SJSA1 (cell line): ENCODE results near the gene ADAM29.

GRCh38 chr4:173535817-173536374 lies 5.9 kb upstream of the HAND2 start:
- RAMPAGE, long total RNA, result no peak

- RAMPAGE, long total RNA, result no peak
Measured at GRCh38 chr4:173917038-173918053, 366.1 kb downstream of the FBXO8 start.

DNA sequence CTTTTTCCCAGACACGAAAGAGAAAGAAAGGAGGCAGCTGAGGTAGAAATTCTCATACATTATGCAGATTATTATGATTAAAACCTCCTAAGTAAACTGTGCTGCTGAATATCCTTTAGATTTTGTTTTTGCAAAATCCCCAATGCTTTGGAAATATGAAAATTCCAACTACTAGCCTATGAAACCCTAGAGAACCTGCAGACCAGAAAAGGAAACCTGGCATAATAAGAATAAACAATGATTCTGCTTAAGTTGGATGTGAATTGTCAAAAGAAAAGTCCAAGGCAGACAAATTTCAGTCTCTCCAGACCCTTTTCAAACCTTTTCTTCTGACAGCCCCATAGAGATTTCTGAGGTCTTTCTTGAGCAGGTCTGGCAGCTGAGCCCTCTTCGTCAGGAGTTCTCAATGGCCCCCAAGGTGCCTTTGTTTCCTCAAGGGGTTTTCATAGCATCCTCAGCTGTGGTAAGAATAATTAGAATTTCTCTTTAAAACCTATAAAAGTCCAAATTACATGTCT lies 358.1 kb downstream of the FBXO8 start:
- RAMPAGE, long total RNA, result no peak

DNA sequence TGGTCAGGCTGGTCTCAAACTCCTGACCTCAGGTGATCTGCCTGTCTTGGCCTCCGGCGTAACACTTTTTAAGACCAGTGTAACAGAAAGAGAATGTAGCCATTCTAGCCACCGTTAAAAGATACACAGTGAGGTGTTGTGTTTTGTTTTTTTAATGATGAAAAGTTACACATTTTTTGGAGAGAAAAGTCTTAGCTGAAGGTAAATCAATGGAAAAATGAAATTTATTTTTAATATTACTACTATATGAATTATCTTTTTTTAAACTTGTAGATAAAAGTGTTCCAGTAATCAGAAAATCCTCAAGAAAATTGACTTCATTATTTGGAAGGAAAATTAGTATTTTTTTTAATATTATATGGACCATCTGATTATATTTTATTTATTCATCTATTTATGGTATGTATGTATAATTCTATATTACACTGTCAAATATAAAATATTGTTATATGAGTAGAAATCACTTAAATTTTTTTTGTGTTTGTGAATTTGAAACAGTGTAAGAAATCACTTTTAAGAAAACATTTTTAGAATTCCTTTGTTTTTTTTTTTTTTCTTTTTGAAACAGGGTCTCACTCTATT lies 34.6 kb downstream of the CEP44 start:
- RAMPAGE, long total RNA, result no peak

- RAMPAGE, long total RNA, result no peak
Measured at GRCh38 chr4:174400813-174401355, 117.2 kb downstream of the CEP44 start.

DNA sequence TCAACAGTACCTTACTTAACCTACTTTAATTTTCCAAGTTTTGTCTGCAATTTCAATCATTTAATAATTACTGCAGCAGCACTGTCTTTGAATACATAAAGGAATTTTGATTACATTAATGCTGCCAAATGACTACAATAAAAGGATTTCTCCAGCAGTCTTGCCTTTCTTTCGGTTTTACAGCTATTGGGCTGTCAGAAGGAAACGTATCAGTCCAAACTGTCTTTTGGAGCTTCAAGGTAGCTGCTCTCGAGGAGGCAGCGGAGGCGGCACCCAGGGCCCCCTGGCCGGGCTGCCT lies 752 bp downstream of the HPGD start:
- RAMPAGE, long total RNA, result no peak

GRCh38 chr4:174918141-174918712 lies at the start of gene ADAM29:
TSS of gene ADAM29 (plus strand) at chr4:174918358.
- RAMPAGE, long total RNA, result no peak

- RAMPAGE, long total RNA, result no peak
Measured at GRCh38 chr4:175811081-175811478, 984 bp downstream of the GPM6A start.

- RAMPAGE, long total RNA, result no peak
Measured at GRCh38 chr4:175999929-176000416, 65.7 kb upstream of the WDR17 start.

- RAMPAGE, long total RNA, result no peak
Measured at GRCh38 chr4:176333170-176333728, 13.5 kb downstream of the SPCS3 start.

- RAMPAGE, long total RNA, result no peak
Measured at GRCh38 chr4:181293007-181293377, 950.2 kb upstream of the TENM3 start.

DNA sequence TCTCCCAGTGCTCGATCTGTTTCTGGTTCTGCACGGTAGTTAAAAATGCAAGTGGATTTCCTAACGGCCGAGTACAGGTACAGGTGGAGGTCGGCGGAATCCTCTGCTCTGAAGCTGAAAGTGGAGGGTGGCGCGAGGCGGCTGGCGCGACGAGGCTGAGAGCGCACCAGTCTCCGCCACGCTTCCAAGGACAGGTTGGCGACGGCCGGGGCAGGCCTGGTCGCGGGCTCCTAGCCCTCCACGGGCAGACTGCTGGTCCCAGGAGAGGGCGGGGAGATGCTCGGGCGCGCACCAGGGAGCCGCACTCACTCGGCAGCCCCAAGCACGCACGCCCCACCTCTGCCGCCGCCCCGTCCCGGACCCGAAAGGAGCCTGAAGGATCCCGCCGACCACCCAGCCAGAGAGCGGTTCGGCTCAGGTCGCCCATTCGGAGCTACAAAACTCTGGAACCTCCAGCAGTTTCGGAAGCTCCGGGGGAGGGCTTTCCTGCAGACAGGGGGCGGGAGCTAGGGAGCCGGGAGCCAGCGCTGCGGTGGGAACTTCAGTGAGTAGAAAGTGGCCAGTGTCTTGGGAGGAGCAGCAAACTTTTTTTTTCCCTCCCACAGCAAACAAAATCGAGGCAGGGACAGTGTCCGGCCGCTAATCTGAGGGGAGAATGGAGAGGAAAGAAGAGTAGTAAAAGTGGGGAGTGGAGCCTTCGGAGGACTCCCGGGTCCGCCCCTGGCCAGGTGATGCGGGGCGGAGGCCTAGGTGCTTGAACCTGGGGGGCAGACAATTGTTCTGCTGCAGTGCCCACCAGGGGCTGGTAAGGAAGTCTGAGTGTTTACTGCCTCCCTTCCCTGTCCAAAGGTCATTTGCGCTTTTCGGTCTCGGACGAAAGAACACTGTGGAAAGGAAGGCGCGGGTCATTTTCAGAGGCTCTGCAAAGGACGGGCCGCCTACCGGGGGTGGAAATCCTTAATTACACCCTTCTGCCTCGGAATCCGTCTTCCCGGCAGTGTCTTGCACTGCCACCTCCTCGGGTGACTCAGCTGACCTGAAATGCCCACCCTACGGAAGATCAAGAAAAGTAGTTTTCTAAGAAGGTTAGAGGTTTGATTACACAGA lies 100.4 kb upstream of the TENM3 start:
- RAMPAGE, long total RNA, result no peak

DNA sequence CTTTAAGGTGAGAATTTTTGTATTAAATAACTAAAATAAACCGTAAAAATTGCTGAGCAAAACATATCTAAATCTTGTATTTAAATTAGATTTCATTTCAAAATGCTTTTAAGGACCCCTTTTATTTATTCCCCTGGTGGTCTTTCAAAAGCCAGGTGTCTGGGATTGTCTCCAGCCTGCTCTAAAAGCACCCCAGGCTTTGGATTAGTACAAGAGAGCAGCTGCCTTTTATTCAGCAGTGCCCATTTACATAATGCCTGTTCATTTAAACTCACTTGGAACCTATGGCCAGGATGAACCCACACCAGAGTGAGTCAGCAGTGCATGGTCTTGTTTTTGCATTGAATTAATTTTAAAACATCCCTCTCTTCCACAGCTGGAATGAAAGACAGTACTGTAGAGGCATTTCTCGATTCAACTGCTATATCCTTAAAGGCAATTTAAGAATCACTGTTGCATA lies 64.1 kb upstream of the TENM3 start:
- RAMPAGE, long total RNA, result no peak

DNA sequence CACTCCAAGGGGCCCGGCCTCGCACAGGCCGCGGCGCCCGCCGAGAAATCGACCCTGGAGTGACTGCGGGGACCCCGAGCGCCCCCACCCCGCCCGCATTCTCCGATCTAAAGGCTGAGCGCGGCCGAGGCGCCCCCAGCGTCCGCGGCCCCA lies 260 bp downstream of the DCTD start:
- RAMPAGE, long total RNA, result no peak

DNA sequence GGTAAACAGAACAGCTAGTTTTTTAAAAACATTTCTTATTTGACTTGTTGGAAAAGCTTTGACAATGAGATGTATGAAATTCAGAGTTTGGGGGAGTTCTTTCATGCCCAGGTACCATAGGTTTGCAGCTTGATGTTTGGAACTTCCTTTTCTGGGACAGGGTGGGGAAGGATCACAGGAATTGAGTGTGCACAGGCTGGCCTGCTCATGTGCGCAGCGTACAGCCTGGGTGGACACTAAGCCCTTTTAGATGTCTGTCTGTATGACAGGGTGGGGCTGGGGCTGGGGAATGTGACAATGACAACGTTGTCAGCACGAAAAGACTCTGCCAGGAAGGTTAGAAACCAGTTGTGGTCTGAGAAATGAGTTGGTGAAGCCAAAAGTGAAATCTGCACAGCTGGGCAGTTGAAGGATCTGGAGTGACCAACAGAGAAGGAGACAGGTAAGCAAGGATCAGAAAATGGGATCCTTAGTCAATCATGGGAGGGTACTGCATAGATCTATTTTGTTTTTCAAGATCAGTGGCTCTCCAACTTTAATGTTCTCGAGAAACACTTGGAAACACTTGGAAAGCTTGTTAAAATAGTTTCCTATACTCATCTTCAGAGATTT lies 47.5 kb downstream of the WWC2 start:
- RAMPAGE, long total RNA, result no peak

DNA sequence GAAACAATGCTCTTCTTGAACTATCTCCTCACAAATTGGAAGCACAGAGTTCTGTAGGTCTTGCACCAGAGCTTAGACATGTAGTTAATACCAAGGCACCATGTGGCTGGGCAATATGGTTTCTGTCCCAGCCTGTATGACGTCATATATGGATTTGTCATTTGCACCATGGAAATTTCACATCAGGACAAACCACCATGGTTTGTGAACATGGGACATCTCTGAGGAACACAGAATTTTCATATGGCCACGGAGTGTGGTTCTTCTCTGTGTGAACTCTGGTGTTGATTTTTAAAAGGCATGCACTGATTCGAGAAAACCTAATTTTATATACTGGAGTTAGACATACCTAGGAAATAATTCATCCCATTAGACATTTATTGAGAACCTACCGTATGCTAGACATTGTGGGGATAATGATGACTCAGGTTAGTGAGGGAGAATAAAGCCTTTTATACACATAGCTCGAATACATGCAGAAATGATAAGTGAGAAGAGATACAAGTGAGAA lies 67.9 kb downstream of the WWC2 start:
- RAMPAGE, long total RNA, result no peak

DNA sequence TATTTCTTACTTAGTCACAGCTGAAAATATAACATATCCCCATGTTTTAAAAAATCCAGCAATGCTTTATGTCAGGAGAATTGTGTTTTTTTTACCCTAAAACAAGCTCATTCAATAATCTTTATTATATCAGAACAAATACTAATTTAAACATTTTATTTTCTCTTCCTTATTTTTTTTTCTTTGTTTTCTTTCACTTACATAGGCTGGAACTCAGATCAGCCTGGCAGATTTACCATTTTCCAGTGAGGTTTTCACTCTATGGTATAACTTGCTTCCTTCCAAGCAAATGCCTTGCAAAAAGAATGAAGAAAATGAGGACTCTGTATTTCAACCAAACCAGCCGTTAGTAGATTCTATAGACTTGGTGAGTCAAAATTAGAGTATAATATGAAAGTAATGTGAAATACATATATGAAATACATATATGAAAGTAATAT lies 49.2 kb downstream of the CLDN22 start:
- RAMPAGE, long total RNA, result no peak

DNA sequence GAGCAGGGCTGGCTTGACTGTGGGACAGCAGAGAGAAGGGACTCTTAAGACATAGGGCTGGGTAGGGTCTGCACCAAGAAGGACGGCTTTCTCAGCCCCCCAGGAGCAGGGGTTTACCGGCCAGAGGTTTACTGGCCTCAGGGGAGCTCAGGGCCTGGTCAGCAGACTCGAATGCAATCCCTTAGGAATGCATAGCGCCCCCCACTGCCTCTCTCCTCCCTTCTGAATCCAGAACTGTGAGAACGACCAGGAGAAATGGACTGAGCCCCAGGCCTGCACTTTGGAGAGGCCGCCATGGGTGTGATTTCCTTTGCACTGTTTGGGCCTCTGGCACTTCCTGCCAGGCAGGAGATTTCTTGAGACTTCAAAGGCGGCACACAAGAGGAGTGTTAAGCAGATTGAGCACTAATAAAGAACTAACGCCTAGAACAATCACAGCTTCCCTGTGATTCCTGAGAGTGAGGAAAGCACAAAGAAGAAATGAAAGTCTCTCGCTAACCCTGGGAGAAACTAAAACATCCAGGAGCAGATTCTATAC lies 13.8 kb upstream of the CDKN2AIP start:
- RAMPAGE, long total RNA, result no peak

- RAMPAGE, long total RNA, result no peak
Measured at GRCh38 chr4:183636459-183636994, 22.5 kb downstream of the RWDD4 start.

DNA sequence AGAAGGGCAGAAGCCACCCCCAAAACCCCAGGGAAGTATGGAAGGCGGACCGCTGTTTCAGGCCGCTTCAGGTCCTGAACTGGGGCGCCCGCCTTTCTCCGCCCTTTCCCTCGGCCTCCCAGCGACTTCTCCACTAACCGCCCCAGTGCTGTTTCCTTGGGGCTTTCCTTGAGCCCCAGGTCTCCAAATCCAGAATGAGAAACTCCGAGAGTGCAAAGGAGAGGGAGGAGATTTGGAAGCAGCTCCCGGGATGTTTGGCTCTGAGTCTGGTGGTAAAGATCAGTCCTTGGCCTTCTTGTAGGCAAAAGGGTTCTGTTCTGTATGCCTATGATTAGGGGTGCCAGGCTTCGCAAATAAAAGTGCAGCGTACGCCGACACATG lies 99.6 kb downstream of the TRAPPC11 start:
- RAMPAGE, long total RNA, result no peak